Liver (tissue), 9 donors: ENCODE measurements around a stretch of chr14.

- PRO-cap, 5 experiments, result no peak in any of the 5 experiments
- RAMPAGE, long total RNA, 2 experiments, result no peak in any of the 2 experiments
- RRBS, result no CpG with 5 or more reads among the region's 4 CpGs
These were observed 8.4 kb upstream of the SALL2 start for GRCh38 chr14:21534463-21534938.

- PRO-cap, 5 experiments, result no peak in any of the 5 experiments
- RAMPAGE, long total RNA, 2 experiments, result no peak in any of the 2 experiments
- RRBS, result no CpG with 5 or more reads among the region's 14 CpGs
These were observed 49.9 kb upstream of the OR4E1 start for GRCh38 chr14:21723465-21723967.

- PRO-cap, 5 experiments, result peak in 1 of 5 experiments; most common plus-strand start chr14:21868845 (in 1)
- RAMPAGE, long total RNA, 2 experiments, result no peak in any of the 2 experiments
- RRBS, result no CpG with 5 or more reads among the region's 2 CpGs
These were observed 195.0 kb upstream of the OR4E1 start for GRCh38 chr14:21868627-21869026.

DNA sequence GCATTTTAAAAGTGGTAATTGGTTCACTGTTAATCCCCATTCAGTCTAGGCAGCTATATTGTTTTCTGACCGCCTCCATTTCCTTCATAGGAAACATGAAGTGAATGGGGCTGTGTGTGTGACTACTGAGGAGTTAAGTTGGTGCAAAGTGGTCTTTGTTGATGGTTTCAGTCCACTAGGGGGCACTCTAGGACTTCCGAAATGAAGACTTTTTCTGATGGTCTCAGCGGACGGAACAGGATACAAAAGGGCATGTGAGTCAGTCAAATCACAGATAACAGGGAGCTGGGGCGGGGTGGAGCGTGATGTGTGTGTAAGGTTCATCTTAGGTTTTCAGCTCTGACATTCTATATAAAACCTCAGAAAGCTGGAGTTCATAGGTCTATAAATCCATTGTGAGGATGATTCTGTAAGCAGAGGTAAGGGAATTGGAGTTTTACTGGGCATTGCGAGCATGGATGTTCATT is 240.2 kb upstream of the OR4E1 start:
- PRO-cap, 5 experiments, result no peak in any of the 5 experiments
- RAMPAGE, long total RNA, 2 experiments, result no peak in any of the 2 experiments
- RRBS, result no CpG with 5 or more reads among the region's 7 CpGs

GRCh38 chr14:22052371-22052570 is 378.7 kb upstream of the OR4E1 start:
- PRO-cap, 5 experiments, result no peak in any of the 5 experiments
- RAMPAGE, long total RNA, 2 experiments, result no peak in any of the 2 experiments

DNA sequence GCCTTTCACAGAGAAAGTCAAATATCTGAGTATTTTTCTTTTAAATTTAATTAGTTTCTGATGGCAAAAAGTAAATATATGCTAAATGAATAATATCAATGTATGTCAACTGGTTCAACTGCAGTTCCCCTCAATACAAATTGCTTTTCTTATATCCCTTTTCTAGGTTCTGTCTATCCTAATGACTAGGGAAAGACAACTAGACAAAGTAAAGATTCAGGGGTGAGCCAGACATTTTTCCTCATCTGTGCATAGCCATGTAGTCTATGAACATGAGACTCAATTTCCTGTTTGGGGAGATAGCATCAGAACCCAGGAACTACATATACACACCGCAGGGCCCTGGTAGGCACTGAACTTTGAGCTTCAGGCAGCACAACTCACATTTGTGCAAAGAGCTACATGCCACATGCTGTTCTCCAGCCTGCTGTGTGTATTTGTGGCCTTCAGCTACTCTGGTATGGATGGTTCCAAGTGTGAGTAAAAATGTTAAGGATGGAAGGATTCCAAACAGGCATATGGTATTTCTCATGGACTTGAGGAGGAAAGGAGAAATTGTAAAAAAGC is 422.1 kb upstream of the OR4E1 start:
- PRO-cap, 5 experiments, result no peak in any of the 5 experiments
- RAMPAGE, long total RNA, 2 experiments, result no peak in any of the 2 experiments
- RRBS, result no CpG with 5 or more reads among the region's 1 CpG

GRCh38 chr14:22096923-22097471 is 423.4 kb upstream of the OR4E1 start:
- PRO-cap, 5 experiments, result no peak in any of the 5 experiments
- RAMPAGE, long total RNA, 2 experiments, result no peak in any of the 2 experiments
- RRBS, result no CpG with 5 or more reads among the region's 6 CpGs

DNA sequence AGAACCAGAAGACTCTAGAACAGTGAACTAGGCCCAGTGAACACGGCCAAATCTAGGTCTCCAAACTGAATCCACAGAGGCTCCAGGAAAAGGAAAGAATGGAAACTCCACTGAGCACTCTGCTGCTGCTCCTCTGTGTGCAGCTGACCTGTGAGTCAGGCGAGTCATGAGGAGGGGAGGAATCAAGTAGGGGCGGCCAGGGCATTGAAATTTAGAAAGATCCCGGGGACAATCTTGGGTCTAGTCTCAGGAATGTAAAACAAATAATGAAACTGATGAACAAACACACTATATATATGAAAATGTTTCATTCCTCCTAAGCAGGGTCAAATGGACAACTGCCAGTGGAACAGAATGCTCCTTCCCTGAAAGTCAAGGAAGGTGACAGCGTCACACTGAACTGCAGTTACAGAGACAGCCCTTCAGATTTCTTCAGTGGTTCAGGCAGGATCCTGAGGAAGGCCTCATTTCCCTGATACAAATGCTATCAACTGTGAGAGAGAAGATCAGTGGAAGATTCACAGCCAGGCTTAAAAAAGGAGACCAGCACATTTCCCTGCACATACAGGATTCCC is 323.3 kb downstream of the DAD1 start:
- PRO-cap, 5 experiments, result no peak in any of the 5 experiments
- RAMPAGE, long total RNA, 2 experiments, result no peak in any of the 2 experiments
- RRBS, result no CpG with 5 or more reads among the region's 5 CpGs

GRCh38 chr14:22418435-22419315 is 170.3 kb downstream of the DAD1 start:
- PRO-cap, 5 experiments, result no peak in any of the 5 experiments
- RAMPAGE, long total RNA, 2 experiments, result no peak in any of the 2 experiments
- RRBS, result no CpG with 5 or more reads among the region's 8 CpGs

DNA sequence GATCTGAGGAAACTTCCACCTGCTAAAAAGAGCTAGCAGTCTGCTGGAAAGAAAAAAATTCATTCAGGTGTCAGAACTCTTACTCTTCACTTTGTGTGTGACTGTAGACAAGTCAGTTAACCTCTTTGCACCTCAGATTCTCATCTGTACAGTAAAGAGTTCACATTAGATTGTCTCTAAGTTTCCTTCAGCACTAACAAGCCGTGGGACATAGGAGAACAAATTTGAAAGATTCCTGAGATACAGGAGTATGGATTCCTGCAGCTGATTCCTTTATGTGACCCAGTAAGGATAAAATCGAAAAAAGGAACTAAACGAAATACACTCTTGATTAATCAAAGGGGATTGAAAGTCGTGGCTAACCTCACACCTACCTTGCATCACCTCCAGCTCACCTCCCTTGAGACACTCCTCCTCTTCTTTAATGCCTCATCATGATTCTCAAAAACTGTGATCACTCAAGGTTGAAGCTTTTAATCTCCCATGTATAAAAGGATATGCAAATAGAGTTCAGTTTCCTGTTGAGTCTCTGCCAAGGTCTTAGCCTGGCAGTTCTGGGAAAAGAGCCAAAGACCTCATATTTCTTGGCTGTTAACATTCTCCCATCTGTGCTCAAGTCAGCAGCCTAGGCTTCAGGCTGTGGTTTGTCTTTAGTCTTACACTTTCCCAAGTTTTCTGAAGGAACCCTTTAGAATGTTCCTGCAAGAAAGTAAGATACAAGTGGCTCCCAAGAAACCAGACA is 156.6 kb downstream of the DAD1 start:
- PRO-cap, 5 experiments, result no peak in any of the 5 experiments
- RAMPAGE, long total RNA, 2 experiments, result no peak in any of the 2 experiments
- RRBS, result no CpG with 5 or more reads among the region's 4 CpGs

DNA sequence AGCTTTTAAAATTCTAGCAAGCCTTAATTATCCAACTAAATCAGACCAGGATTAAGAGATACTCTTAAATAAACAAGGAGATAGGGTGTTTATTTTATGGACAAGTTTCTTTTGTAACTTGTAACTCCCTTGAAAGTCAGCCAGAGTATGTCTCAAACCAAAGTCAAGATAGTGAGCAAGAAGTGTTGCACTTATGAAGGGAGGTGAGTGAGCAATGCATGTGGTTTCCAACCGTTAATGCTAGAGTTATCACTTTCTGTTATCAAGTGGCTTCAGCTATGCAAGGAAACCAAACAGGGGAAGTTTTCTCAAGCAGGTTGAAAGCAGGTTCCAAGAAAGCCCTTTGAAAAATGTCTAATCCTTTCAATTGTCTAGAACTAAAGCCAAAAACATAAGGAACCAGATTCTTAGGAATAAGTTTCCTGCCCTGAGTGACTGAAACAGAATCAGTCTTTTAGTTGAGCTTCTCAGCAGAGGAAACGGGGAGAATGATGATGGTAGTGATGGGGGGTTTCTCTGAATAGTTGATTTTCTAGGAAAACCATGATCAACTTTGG is 128.5 kb downstream of the DAD1 start:
- PRO-cap, 5 experiments, result no peak in any of the 5 experiments
- RAMPAGE, long total RNA, 2 experiments, result no peak in any of the 2 experiments
- RRBS, result no CpG with 5 or more reads among the region's 2 CpGs

DNA sequence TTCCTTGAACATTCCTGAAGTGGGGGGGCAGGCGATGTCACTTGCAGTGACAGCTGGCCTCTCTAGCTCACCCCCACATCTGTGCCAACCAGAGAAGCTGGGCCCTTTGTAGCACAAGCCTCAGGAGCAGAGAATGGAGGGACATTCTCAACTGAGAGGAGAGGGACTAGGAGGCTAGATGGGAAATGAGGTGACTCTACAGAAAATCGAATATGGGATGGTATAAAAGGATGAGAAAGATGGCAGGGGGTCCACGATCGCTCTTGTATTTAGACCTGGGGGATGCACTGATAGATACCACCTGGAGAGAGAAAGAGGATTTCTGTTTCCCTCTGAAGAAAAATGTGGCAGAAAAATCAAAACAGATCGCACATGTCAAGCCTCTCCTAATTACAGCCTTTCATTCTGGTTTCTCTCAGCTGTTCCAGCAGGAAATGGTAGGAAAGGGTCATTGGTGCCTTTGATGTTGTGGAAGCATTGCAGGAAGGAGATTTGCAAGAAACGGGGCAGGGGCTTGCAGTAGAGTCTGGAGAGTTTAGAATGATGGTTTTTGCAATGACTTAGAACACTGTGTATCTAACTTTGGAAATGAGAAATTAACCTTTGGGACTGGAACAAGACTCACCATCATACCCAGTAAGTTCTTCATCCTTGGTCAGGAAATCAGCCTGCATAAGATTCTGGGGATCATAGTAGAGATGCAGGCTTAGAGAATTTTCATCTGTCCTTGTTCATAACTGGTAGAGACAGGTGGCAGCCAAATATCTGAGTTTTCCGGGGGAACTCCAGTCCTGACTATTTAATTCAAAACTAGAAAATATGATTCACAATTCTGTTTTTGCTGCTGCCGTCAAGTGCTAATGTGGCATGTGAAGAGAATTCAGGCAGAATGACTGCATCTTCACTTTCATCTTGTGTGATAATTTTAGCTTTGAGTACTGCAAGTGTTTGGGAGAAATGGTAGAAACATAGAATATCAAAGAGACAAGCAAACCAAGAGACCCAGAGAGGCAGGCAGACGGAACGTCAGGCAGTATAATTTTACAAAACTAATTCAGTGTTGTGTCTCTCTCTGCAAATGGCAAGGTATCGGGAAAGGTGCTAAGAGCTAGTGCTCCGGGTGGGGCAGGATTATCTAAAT is 98.7 kb downstream of the DAD1 start:
- PRO-cap, 5 experiments, result no peak in any of the 5 experiments
- RAMPAGE, long total RNA, 2 experiments, result no peak in any of the 2 experiments
- RRBS, result no CpG with 5 or more reads among the region's 12 CpGs

GRCh38 chr14:22493583-22494483 is 95.2 kb downstream of the DAD1 start:
- PRO-cap, 5 experiments, result no peak in any of the 5 experiments
- RAMPAGE, long total RNA, 2 experiments, result no peak in any of the 2 experiments
- RRBS, result no CpG with 5 or more reads among the region's 5 CpGs

DNA sequence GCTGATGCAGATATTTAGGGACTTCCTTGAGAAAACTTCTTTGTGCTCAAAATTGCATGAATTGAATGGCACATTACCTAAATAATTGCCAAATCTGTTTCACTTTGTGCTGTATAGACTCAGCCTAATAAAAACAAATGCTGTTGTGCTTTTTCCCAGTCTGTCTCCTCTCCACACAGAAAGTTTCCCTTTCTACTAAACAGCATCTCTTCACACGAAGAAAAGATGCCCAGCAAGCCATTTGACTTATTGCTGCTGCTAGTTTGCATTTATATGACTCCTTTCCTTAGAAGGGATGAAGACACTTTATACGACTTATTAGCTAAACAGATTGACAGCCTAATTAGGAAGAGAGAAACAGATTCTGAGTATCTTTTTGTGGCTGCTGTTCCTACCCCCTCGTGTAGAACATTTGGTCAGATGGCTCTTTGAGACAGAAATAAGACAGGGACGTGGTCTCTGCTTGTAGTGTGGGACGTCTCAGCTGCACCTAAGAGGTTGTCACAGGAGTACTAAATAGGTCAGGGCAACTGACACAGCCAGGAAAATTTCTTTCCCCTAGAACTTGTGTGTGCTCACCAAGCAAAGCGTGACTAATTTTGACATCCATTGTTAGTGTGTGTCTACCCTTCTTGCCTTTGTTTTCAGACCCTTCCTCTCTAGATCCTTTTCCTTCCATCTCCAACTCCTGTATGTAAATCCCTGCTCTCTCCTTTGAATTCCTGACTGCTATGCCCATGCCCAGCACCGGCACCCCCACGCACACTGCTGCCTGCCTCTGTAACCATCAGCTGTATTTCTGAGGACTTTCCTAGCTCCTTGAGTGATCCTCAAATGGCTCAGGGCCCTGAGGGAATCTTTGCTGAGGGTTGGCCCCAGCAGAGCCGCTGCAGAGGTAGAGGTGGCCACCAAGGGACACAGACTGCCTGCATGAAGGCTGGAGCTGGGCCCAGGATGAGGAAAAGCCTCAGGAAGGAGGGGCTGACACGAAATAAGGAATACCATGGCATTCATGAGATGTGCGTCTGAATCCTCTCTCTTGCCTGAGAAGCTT is 83.2 kb downstream of the DAD1 start:
- PRO-cap, 5 experiments, result no peak in any of the 5 experiments
- RAMPAGE, long total RNA, 2 experiments, result no peak in any of the 2 experiments
- RRBS, result no CpG with 5 or more reads among the region's 11 CpGs

- PRO-cap, 5 experiments, result no peak in any of the 5 experiments
- RAMPAGE, long total RNA, 2 experiments, result no peak in any of the 2 experiments
- RRBS, result no CpG with 5 or more reads among the region's 7 CpGs
These were observed 71.6 kb downstream of the DAD1 start for GRCh38 chr14:22517201-22517989.

GRCh38 chr14:22521451-22522460 is 67.3 kb downstream of the DAD1 start:
- PRO-cap, 5 experiments, result peak in 1 of 5 experiments; most common plus-strand start chr14:22522174 (in 1); most common minus-strand start chr14:22522092 (in 1)
- RAMPAGE, long total RNA, 2 experiments, result no peak in any of the 2 experiments
- RRBS, result no CpG with 5 or more reads among the region's 5 CpGs

DNA sequence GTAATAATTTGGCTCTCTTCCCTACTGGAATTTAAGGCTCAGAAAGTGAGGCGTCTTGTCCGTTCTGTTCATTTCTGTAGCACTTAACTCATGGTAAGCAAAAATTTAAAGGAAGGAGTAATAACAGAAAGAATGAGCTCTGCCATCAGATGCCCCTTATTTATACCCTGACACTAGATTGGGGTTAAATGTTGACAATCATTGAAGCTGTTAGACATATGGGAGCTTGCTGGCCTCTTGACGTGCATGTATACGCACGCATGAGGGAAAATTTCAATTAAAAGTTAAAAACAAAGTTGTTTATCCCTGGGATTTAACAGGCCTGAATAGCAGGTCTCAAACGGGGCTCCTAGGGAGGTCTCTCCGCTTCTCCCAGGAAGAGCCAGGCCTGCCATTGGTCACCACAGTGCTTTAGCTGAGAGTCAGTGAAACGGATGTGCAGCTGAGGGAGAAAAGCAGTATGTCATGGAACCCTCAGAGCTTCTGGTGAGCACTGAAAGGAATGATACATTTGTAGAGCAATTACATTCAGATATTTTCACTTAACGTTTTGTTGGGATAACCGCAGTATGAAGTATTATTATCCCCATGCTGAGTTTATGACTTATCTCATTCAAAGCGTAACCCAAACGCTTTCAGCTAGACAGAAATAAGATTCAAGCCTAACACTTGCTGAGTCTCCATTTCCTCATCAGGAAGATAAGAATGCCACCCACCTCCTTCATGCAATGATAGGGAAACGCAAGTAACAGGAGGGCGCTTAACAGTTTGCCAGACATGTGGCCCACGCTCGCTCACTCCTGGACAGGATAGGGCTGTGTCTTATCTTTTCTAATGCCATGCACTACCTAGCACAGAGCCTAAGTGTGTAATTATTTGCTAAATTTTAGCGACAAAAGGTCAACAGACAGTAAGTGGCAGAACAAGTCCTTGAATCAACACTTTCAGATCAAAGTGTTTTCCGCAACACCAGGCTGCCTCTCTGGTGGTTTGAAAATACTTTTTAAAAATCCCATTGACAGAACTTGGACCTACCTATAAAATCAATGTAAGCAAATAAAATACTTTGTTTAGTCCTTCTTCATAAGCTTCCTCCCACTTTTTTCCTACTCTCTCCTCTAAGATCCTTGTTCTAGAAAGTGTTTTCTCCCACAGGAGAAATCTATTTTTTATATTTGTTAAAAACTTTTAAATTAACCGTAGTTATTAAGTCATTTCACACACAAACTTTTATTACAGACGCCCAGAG is 28.2 kb downstream of the DAD1 start:
- PRO-cap, 5 experiments, result peak in 3 of 5 experiments; most common minus-strand start position 802 of the sequence (in 3)
- RAMPAGE, long total RNA, 2 experiments, result no peak in any of the 2 experiments
- RRBS, result no CpG with 5 or more reads among the region's 20 CpGs

GRCh38 chr14:22603086-22604001 is 5.2 kb downstream of the ABHD4 start:
- PRO-cap, 5 experiments, result no peak in any of the 5 experiments
- RAMPAGE, long total RNA, 2 experiments, result no peak in any of the 2 experiments
- RRBS, result no CpG with 5 or more reads among the region's 21 CpGs

DNA sequence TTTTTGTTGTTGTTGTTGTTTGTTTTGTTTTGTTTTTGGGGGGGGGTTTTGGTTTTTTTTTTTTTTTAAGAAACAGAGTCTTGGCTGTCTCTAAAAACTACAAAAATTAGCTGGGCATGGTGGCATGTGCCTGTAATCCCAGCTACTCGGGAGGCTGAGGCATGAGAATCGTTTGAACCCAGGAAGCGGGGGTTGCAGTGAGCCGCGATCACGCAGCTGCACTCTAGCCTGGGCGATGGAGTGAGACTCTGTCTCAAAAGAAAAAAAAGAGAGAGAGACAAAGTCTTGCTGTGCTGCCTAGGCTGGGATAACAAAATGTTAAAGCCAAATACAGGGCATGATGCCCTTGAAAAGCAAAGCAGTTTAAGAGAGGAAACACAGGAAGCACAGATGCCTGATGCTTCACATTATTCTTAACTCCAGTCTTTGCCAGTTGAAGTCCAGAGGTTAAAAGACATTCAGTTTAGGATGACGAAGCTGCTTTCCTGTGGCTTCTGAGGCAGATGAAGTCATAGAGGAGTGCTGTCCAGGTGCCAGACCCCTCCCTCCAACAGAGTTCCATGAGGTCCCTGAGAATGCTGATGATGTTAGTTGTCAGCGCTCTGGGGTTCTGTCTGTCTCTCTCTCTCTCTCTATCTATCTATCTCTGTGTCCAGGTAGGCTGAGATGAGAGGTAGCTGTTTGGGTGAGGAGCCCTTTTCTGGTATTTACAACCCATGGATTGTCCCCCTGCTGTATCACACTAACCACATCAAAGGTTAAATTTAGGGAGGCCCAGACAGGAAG is 4.9 kb upstream of the MRPL52 start:
- PRO-cap, 5 experiments, result peak in 1 of 5 experiments; most common plus-strand start position 590 of the sequence (in 1); most common minus-strand start position 428 of the sequence (in 1)
- RAMPAGE, long total RNA, 2 experiments, result no peak in any of the 2 experiments
- RRBS, result no CpG with 5 or more reads among the region's 9 CpGs

DNA sequence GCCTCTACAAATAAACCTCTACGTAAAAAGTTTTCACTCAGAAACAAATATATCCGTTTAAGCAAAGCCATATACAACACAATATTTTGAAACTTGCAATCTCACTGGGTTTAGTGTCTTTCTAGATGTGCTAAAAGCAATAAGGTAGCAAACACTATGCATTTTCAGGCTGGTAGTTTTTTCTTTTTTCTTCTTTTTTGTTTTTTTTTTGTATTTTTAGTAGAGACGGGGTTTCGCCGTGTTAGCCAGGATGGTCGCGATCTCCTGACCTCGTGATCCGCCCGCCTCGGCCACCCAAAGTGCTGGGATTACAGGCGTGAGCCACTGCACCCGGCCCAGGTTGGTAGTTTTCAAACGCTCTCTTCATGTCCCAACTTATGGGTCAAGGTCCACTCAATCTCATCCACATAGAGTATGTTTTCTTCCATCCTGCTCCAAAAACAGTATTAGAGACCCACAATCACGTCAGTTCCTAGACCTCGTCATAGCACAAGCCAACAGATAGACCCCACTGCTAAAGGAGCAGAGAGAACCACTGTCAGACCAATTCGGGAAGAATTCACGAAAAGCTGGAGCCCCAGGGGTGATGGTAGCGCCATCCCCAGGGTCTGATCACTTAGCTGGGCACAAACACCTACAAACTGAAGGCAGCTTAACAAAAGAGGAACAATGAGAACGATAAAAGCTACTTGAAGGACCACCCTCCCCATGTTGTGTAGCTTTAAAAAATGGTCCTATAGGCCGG is 1.4 kb downstream of the RBM23 start:
- PRO-cap, 5 experiments, result peak in 5 of 5 experiments; most common plus-strand start position 437 of the sequence (in 5); most common minus-strand start position 352 of the sequence (in 1)
- RAMPAGE, long total RNA, 2 experiments, result no peak in any of the 2 experiments
- RRBS, result no CpG with 5 or more reads among the region's 21 CpGs